ENCODE results near the gene EVC.

- PRO-cap: no peak
Measured at GRCh38 chr4:4484586-4485272, 57.1 kb downstream of the STX18 start.

GRCh38 chr4:4502703-4503238 is 39.1 kb downstream of the STX18 start:
- PRO-cap: bidirectional peak, plus-strand start at chr4:4502968, minus-strand start at chr4:4502872; unidirectional peak, minus-strand start at chr4:4503105

- PRO-cap: no peak
Measured at GRCh38 chr4:4852631-4853289, 6.7 kb upstream of the MSX1 start.

DNA sequence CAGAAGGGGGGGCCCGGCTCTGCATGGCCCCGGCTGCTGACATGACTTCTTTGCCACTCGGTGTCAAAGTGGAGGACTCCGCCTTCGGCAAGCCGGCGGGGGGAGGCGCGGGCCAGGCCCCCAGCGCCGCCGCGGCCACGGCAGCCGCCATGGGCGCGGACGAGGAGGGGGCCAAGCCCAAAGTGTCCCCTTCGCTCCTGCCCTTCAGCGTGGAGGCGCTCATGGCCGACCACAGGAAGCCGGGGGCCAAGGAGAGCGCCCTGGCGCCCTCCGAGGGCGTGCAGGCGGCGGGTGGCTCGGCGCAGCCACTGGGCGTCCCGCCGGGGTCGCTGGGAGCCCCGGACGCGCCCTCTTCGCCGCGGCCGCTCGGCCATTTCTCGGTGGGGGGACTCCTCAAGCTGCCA is 414 bp downstream of the MSX1 start:
- PRO-cap: no peak

GRCh38 chr4:4982005-4982334 is 37.3 kb downstream of the CYTL1 start:
- PRO-cap: no peak

GRCh38 chr4:5576077-5576620 is 132.2 kb downstream of the EVC2 start:
- PRO-cap: no peak

GRCh38 chr4:5710877-5711783 is at the start of gene EVC:
EVC (plus strand) TSS chr4:5711201.
- PRO-cap: unidirectional peak, plus-strand start at chr4:5711258

DNA sequence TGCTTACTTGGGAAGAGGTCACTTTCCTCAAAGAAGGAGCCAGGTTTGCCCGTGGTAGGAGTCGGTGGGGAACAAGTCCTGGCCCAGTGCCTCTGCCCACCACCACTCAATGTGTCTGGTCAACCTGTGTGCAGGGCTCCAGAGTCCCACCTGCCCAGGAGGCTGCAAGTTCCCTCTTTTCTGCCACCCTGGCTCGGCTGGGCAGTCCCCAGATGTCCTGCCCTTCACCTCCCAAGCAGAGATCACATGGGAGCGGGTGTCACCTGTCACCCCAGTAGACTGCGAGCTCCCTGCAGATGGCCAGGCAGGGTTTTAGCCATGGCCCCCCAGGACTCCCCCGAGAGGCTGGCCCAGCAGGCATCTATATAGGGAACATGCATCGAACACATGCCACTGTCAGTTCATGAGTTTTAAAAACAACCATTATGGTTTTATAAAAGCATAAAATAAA is 106.6 kb downstream of the JAKMIP1 start:
- PRO-cap: no peak

DNA sequence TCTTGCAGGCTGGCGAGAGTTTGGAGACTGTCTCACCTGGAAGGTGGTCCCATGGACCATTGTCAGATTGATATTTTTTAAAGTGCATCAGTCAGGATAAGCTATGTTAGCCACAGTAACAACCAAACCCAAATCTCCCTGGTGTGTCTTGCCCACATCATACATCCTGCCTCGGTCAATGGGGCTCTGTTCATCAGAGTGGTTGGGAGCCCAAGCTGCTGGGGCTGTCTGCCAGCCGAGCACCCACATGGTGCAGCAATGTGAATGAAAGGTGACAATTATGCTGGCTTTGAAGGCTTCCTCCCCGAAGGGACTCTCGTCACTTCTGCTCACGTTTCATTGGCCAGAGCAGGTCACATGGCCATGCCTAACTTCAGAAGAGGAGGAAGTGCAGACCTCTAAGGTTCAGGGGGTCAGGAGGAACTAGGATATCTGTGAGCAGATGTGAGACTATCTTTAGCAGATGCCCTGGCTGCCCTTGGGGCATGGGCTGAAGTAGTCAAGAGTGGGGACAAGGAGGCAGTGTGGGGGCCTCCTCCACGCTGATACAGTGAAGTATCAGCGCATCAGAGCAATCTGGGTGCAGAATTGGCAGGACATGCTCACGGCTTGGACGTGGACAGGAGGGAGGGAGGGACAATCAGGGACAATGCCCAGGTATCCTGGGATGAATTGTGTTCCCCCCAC is 1.3 kb upstream of the JAKMIP1 start:
- PRO-cap: no peak

DNA sequence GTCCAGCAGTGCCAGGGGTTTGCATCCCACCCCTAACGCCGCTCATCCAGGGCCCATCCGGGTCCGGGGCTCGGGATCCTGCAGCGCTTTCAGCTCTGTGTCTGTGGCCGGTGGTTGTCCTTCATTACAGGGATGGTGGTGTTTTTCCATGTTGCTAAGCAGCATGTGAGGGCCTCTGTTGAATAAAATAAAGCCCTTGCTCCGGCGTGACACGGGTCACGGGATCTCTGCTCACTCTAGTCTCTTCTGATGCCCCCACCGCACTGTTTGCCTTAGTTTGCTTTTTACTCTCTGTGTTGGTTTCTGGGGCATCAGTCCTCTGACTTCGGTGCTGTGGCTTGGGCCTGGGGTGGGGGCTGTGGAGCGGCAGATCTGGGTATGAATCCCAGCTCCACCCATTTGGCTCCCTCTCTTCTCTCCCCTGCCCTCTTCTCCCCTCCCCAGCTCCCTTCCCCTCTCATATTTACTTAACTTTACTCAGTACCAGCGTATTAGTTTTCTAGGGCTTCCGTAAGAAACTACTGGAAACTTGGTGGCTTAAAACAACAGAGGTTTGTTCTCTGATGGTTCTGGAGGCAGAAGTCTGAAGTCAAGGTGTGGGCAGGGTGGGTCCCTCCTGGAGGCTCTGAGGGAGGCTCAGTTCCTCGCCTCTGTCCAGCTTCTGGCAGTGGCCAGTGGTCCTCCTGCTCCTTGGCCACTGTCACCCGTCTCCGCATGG is 6.7 kb downstream of the WFS1 start:
- PRO-cap: no peak

GRCh38 chr4:6657815-6658293 is 16.0 kb upstream of the ENSG00000170846 start:
- PRO-cap: no peak

GRCh38 chr4:6695659-6696261 is 2.1 kb downstream of the S100P start:
- PRO-cap: no peak

DNA sequence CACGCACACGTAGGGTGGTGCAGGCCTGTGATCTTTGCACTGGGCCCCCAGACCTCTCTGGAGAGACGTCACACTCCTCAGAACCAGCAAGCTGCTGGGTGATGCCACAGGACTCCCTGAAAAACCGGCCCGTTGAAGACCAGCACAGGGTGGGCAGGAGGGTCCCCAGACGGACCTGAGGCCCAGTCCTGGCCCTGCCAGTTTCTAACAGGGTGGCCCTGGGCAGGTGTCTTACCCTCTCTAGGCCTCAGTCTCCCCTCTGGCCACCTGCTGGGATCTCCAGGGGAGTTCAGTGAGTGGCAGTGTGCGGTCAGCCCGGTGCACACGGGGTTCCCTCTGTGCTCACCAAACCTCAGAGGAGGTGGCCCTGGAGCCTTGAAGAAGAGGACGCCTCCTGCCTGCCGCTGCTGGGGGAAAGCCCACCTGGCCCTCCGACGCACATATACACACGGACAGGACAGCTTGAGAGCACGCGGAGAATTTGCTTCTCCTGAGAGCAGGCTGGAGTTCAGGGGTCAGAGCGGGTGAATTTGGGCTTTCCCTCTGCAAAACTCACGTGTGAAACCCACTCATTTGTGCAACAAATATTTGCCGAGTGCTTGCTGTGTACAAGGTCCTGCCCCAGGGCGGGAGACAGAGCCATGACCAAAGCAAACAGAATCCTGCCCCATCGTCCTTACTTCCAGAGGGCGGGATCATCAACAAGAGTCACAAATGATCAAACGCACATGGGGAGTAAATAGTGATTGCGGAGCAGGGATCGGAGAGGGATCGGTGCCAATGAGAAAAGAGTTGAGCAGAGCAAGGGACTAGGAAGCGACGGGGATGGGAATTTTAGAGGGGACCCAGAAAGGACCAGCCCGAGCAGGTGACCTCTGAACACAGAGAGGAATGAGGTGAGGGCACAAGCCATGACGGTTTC is 17.4 kb downstream of the BLOC1S4 start:
- PRO-cap: no peak

GRCh38 chr4:6763171-6763987 is 19.1 kb upstream of the KIAA0232 start:
- PRO-cap: no peak

GRCh38 chr4:6767663-6768177 is 14.8 kb upstream of the KIAA0232 start:
- PRO-cap: no peak

DNA sequence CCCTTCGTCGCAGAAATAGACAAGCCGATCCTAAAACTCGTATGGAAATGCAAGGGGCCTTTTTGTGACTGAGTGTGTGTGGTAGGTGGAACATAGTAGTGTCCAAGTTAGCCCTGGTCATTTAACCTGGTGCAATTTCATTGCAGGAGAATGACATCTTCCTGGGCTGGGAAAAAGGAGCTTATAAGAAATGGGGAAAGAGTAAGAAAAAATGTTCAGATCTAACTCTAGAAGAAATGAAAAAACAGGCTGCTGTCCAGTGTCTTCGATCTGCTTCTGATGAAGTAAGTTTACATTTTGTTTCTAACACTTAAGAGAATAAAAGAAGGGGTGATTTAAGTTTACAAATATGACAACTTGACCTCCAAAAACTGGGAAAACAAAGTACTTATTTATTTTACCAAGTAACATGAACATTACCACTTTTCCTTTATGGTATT is 59.4 kb downstream of the KIAA0232 start:
- PRO-cap: no peak

GRCh38 chr4:6856942-6857475 is 52.6 kb upstream of the TBC1D14 start:
- PRO-cap: no peak

- PRO-cap: no peak
Measured at GRCh38 chr4:6893509-6894121, 16.0 kb upstream of the TBC1D14 start.

- PRO-cap: no peak
Measured at GRCh38 chr4:6910484-6910943, 888 bp downstream of the TBC1D14 start.

- PRO-cap: unidirectional peak, plus-strand start at chr4:6912423
Measured at GRCh38 chr4:6912155-6912918, 2.7 kb downstream of the TBC1D14 start.